Hepatocyte (in vitro differentiated cells and primary cell): ENCODE measurements around a stretch of chr6.

- RAMPAGE, long total RNA, result no peak
- RRBS, result no CpG with 5 or more reads among the region's 4 CpGs
Measured at GRCh38 chr6:15309483-15310139, 63.7 kb downstream of the JARID2 start.

- RAMPAGE, long total RNA, result no peak
- RRBS, result no CpG with 5 or more reads among the region's 4 CpGs
Measured at GRCh38 chr6:15324102-15324419, 78.2 kb downstream of the JARID2 start.

- RAMPAGE, long total RNA, result no peak
- RRBS, result no CpG with 5 or more reads among the region's 1 CpG
Measured at GRCh38 chr6:15331112-15331486, 85.2 kb downstream of the JARID2 start.

DNA sequence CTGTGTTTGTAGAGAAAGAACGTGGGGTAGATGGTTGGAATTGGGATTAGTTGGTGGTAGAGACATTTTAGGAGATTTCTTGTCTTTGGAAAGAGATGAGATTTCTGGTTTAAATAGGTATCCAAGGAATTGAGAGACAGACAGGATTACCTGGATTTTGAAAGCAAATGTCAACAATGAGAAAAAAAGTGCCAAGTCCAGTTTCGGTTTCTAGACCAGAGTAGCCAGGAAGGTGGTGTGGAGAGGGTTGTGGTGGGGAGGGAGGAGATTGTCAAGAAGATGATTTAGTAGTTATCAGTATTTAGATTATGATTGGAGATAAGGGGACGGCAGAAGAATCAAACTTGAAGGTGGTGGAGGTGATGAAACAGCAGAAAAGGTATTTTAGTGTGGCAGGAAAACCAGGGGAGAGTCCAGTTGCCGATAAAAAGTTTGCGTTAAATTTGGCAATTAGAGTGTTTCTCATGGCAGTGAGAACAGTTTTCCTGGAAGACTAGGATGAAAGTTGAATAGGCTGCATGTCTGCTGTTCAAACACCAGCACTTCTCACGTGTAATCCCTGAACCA is 116.9 kb downstream of the JARID2 start:
- RAMPAGE, long total RNA, result no peak
- RRBS, result no CpG with 5 or more reads among the region's 6 CpGs

- RAMPAGE, long total RNA, result no peak
- RRBS, result no CpG with 5 or more reads among the region's 14 CpGs
Measured at GRCh38 chr6:15365268-15365729, 119.4 kb downstream of the JARID2 start.

DNA sequence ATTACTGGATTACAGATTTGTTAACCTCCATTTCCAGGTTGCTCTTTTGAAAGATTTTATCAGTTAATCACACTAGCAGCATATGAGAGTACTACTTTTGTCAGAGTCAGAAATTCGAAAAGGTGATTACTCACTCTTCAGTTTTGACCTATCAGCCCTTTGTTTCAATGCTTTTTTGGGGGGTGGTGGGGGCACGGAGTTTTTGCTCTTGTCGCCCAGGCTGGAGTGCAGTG is 149.2 kb downstream of the JARID2 start:
- RAMPAGE, long total RNA, result no peak
- RRBS, result no CpG with 5 or more reads among the region's 3 CpGs

GRCh38 chr6:15399424-15399787 is 153.5 kb downstream of the JARID2 start:
- RAMPAGE, long total RNA, result no peak
- RRBS, result no CpG with 5 or more reads among the region's 3 CpGs

DNA sequence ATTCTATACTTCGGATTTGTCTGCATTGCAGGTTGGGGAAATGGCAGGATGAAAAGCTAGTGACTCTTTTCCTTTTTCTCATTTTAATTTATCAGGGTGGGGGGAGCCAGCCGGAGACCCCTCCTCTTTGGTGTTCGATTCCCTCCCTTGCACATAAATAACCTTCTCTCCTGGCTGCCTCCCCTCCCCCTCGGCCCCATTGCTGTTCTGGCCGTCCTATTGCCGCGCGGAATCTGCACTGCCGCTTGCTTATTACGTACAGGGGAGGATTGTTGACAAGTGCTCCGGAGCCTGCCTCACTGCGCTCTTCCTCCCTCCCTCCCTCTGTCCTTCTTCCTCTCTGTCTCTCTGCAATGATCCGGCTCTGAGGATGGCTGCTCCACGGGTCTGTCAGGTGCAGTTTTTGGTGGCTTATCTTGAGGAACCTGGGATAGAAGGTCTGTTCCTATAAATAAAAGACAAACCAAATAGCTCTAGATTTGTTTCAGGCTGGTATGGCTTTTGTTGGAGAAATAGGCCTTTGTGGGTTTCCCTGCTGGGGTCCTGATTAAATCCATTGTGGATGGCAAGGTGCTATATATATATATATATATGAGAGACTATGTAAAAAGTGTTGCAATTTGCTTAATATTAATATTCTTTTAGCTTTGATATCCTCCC is 154.8 kb downstream of the JARID2 start:
- RAMPAGE, long total RNA, result no peak
- RRBS, result 15% methylated on average over 3 of the region's 14 CpGs

GRCh38 chr6:15471694-15471975 is 191.2 kb downstream of the DTNBP1 start:
- RAMPAGE, long total RNA, result no peak

GRCh38 chr6:15500475-15500753 is 162.4 kb downstream of the DTNBP1 start:
- RAMPAGE, long total RNA, result no peak
- RRBS, result no CpG with 5 or more reads among the region's 7 CpGs

GRCh38 chr6:15520054-15520366 is 142.8 kb downstream of the DTNBP1 start:
- RAMPAGE, long total RNA, result no peak
- RRBS, result no CpG with 5 or more reads among the region's 10 CpGs

GRCh38 chr6:15900991-15902171 is 227.5 kb upstream of the MYLIP start:
- RAMPAGE, long total RNA, result no peak
- RRBS, result no CpG with 5 or more reads among the region's 15 CpGs

DNA sequence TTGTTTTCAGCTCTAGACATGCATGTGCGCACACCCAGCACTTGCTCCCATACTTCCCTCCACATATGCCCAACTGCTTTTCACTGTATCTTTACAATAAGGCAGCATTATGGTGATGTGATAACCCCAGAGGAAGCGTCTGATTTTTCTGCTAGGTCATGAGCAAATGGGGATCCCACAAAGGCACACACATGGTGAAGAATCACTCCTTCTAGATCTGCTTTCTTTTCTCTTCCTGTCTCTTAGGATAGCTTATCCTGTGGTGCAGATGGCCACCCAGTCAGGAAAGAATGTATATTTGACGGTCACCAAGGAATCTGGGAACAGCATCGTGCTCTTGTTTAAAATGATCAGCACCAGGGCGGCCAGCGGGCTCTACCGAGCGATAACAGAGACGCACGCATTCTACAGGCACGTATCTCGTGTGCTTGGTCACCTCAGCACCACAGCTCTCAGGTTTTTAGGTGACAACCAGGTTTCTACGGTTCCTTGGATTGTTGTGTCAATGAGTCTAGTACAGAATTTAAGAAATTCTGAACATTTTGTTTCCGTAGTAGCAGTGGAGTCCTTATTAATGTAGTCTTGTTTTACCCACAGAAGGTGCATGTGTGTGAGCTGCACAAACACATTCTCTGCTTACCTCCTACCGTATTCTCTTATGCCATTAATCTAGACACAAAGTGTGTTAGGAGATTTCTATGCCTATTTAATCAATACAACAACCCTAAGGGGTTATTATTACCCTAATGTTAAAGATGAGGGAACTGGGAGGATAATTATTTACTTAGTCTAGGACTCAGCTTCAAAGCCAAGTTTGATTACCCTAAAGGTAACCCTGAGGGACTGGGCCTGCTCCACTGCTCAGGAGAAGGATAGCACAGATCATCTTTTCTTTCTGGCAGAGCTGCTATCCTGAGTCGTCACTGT is 14.8 kb downstream of the MYLIP start:
- RAMPAGE, long total RNA, result no peak
- RRBS, result no CpG with 5 or more reads among the region's 16 CpGs

GRCh38 chr6:16144380-16145804 is 16.0 kb downstream of the MYLIP start:
- RAMPAGE, long total RNA, result no peak
- RRBS, result no CpG with 5 or more reads among the region's 25 CpGs

GRCh38 chr6:16236190-16236543 is 2.2 kb upstream of the GMPR start:
- RAMPAGE, long total RNA, result no peak
- RRBS, result no CpG with 5 or more reads among the region's 2 CpGs

- RAMPAGE, long total RNA, result no peak
- RRBS, result no CpG with 5 or more reads among the region's 5 CpGs
Measured at GRCh38 chr6:16267912-16268345, 29.5 kb downstream of the GMPR start.

DNA sequence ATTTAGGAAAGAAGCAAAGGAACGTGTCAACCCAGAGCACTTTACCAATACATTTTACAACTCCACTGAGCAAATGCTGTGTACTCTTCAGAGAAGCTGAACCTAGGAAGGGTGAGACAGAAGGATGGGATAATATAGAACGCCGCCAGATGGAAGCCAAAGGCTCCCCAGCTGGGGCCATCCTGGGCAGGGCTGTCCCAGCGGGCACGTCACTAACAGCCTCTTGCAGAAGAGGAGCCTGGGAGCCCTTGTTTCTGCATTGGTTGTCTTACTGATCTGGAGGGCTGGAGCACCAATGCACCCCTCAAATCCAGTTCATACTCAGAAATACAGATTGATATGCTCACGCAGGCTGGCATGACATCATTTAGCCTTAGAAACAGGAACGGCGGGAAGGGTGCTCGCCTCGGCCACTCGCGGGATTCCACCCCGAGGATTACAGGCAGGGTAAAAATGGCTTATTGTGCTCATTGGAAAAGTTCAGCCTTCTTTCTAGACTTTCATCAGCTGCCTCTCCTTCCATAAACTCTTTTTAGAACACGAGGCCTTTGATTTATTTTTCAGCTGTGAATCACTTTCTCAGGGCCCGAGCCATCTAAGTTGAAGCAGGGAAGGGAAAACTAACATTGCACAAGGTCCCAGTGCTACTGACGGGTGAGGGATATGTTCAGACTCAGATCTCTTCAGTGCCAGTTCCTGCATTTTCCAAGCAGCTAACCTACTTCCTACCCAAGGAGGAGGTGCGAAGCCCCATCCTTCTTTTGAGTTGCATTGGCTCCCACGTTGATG is 82.3 kb downstream of the GMPR start:
- RAMPAGE, long total RNA, result no peak
- RRBS, result no CpG with 5 or more reads among the region's 18 CpGs

- RAMPAGE, long total RNA, result no peak
- RRBS, result 99% methylated on average over 15 of the region's 22 CpGs
Measured at GRCh38 chr6:16326758-16327157, 88.4 kb downstream of the GMPR start.

DNA sequence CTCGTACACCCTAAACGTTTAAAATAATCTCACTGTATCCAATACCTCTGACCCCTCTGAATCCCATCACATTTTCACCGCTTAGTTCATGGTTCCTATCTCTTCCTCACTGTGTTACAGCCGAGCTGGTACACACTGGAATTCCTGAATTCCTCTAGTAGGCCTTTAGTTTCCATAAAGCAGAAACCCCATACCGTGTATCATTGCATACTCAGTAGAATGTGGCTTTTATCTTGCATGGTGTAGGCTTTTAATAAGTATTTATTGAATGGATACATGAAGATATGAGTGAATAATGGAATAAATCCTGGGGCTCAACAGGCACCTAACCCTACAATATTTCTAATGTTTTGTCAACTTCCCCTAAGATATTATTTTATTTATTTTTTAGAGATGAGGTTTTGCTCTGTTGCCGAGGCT is 178.3 kb downstream of the GMPR start:
- RAMPAGE, long total RNA, result no peak
- RRBS, result no CpG with 5 or more reads among the region's 6 CpGs

DNA sequence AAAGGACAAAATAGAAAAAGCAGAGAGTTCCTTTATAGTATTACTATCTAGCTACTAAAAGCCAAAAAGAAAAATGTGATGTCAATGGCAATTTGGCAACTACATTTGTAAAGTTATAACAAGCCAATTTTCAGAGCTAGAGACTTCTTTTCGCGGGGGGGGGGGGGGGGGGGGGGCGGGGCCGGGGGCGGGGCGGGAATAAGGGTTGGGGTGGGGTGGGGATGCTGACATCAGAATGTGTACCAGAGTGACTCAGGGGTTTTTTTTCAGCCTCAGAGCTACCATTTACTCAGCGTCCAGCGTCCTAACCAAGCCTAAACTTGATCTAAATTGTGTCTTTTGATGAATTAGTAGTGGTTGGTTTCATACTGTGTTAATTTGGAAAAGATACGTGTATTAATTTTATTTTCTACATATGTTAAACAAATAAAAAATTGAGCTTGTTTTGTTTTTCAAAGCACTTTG is 200.8 kb downstream of the GMPR start:
- RAMPAGE, long total RNA, result no peak
- RRBS, result no CpG with 5 or more reads among the region's 9 CpGs